ENCODE measurements around a stretch of chr19.

DNA sequence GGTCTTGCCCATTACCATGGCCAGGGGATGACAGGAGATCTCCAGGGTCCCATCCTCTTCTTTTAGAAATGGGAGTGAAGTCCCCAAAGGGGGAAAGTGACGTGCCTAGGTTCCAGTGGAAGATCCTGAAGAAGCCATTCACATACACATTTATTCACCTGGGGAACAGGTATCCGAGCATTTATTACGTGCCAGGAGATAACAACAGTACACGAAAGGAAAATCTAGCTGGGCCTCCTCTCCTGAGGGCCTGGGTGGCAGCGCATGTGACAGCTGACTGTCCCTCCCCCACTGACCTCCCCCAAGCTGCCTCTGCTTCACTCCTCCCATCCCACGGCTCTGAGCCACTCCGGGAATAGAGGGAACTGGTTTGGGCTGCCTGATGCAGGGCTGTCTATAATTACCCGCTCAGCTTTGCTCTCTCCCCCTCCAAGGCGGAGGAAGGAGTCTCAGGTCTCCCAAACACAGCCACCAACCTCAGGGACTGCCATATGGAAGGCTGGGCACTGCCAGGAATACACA, 8.0 kb downstream of the NAPA start:
- RRBS, 2 experiments = no CpG with 5 or more reads among the region's 9 CpGs

DNA sequence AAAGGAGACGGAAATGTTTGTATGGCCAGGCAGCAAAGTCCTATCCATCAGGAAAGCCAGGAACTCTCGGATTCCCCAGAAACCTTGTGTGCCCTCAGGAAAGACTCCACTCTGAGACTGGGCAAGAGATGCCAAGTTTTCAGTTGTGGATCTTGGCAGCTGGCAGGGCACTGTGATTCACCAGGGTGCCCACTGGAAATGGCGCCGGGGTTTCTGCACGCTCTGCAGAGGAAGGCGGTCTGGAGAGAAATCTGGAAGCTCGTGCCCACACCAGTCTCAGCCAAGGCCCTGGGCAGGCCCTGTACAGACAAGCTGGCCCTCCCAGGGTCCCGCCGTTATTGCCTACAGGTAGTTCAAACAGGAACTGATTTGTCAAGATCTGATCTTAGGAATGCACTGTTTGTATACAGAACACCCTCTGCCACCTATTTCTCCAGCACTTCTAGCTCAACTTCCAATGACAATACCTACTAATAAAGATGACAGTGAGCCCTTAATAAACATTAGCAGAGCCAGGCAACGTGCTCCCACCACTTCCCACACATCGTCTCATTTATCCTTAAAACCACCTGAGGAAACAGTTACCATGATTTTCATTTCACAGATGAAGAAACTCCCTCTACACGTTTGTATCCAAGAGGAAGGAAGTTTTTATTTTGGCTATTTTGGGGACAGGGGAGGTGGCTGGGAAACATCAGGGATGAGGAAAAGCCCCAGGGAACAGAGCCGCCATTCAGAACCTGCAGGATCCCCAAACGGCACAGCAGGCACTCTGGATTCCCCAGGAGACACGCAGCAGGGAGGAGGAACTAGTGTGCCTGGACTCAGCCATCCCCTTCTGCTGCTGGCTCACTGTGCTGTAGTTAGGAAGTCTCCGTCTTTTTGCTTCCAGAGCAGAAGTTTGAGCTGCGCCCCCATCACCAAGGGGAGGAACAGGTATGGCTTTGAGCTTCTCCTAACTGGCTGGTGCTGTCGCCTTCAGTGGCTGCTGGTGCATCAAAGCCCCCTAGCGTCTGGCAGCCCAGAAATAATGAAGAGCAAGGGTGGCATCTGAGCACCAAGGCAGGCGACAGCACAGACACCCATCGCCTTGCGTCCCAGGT, 4.6 kb downstream of the NAPA start:
- RRBS, 2 experiments = no CpG with 5 or more reads among the region's 22 CpGs

GRCh38 chr19:47609328-47609957, 509 bp downstream of the BICRA start:
- RRBS, 2 experiments = 1 to 7% methylated on average over 30 of the region's 53 CpGs

GRCh38 chr19:47613647-47614082, 4.7 kb downstream of the BICRA start:
- RRBS, 2 experiments = no CpG with 5 or more reads among the region's 6 CpGs

DNA sequence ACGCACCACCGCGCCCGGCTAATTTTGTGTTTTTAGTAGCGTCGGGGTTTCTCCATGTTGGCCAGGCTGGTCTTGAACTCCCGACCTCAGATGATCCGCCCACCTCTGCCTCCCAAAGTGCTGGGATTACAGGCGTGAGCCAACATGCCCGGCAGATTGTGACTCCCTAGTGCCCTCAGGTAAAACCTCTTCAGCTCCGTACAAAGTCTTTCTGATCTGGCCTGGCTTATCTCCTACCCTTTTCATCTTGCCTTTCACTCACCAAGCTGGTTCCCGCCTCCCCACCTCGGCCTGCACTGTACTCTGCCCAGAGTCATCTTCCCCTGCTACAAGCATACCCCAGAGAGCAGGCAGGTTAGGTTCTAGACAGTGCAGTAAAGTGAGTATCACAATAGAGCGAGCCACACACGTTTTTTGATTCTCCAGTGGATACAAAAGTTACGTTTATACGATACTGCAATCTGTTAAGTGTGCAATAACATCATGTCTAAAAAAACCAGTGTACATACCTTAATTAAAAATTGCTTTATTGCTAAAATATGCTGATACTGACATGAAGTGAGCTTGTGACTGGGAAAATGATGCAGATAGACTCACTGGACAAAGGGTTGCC, 15.2 kb downstream of the BICRA start:
- RRBS, 2 experiments = no CpG with 5 or more reads among the region's 17 CpGs

DNA sequence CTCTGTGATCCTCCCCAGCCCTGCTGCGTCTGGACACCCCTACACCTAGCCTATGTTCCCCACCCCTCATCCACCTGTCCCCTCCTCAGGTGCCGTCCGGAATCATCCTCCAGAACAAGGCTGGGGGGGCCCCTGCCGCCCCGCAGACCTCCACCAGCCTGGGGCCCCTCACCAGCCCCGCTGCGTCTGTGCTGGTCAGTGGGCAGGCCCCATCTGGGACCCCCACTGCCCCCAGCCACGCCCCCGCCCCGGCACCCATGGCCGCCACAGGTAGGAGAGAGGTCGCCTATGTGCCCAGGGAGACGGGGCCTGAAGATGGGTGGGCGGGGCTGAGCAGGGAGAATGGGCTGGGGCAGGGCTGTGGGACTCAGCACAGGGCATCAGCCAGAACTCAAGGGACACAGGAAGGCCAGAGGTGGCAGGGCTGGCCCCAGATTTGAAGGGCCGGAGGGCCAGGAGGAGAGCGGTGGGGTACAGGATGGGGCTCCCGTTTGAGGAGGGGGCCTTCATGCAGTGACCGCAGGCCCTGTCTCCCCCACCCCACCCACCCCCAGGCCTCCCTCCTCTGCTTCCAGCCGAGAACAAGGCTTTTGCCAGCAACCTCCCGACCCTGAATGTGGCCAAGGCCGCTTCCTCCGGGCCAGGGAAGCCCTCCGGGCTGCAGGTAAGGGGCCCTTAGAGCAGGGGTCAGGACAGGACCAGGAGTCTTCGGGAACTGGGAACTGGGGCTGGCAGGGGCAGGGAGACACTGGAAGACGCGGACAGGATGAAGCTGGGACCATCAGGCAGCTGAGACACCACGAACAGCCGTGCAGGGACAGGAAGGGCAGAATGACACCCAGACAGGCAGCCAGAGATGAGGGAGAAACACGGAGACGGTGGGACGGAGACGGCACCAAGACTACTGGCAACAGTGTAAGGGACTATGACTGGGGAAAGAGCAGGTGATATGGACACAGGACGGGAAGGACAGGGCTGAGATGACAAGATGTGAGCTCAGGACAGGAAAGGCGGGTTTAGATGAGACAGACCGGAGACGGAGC, 18.1 kb upstream of the EHD2 start:
- RRBS, 2 experiments = no CpG with 5 or more reads among the region's 36 CpGs

GRCh38 chr19:47723061-47723495, 9.9 kb downstream of the EHD2 start:
- RRBS, 2 experiments = no CpG with 5 or more reads among the region's 5 CpGs

- RRBS, 2 experiments = no CpG with 5 or more reads among the region's 16 CpGs
Measured at GRCh38 chr19:47728878-47729855, 15.9 kb downstream of the EHD2 start.

GRCh38 chr19:47750615-47751153, 5.3 kb downstream of the NOP53 start:
- RRBS, 2 experiments = no CpG with 5 or more reads among the region's 23 CpGs

GRCh38 chr19:47860735-47861329, 1.8 kb downstream of the TPRX2 start:
- RRBS, 2 experiments = 88 to 94% methylated on average over 4 to 6 of the region's 29 CpGs

- RRBS, 2 experiments = no CpG with 5 or more reads among the region's 9 CpGs
Measured at GRCh38 chr19:47865188-47865670, 6.2 kb downstream of the TPRX2 start.

DNA sequence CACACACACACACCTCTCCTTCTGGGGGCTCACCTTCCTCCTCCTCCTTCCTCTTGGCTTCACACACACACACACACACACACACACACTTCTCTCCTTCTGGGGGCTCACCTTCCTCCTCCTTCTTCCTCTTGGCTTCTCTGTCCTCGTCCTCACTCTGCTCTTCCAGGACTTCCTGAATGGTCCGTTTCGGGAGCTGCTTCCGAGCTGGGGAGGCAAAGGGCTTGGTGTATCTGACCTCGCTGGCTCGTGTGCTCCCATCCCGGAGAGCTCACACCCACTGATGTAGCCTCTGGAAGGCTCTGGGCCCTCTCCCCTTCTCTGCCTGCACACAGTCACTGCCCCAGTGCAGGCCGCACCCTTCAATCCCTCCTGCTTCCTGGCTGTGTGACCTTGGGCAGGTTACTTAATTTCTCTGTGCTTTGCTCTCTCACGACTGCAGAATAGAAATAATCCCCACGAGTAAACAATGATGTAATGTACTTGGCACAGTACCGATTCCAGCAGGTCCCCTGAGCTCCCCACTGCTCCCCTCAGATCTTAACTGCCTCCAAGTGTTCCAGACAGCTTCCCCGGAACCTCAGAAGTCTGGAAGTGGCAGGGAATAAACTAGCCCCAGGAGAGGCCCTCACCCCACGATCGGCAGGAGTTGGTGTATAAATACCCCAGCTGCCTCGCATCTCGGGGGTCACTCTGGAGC, 16.2 kb downstream of the LIG1 start:
- RRBS, 2 experiments = no CpG with 5 or more reads among the region's 16 CpGs

GRCh38 chr19:48169469-48169894, 662 bp downstream of the LIG1 start:
- RRBS, 2 experiments = 2 to 10% methylated on average over 4 of the region's 14 CpGs

GRCh38 chr19:48195022-48196361, 25.0 kb downstream of the ZSWIM9 start:
- RRBS, 2 experiments = 92 to 94% methylated on average over 16 of the region's 80 CpGs

GRCh38 chr19:48491971-48492372, 19.7 kb downstream of the LMTK3 start:
- RRBS, 2 experiments = no CpG with 5 or more reads among the region's 6 CpGs

DNA sequence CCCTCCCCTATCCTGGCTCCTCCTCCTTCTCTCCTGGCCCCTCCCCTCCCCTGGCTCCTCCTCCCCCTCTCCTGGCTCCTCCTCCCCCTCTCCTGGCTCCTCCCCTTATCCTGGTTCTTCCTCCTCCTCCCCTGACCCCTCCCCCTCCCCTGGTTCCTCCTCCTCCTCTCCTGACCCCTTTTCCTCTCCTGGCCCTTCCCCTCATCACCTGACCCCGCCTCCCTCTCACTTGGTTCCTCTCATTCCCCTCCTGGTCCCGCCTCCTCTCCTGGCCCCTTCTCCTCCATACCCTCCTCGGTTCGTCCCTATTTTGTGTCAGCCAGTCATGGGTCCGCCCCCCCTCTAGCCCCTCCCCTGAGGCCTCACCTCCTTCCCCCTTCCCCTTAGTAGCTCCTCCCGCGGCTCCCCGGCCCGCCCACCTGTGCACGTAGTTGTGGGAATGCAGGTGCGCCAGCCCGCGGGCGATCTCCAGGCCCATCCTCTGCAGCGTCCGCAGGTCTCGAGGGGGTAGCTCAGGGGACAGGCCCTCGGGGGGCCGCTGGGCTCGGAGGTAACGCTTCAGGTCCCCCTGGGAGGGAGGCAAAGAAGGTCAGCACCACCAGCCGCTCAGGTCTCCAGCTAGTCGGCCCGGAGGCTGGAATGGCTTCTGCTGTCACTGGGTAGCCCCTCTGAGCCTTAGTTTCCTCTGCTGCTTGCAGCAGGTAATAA, 9.5 kb downstream of the LMTK3 start:
- RRBS, 2 experiments = no CpG with 5 or more reads among the region's 24 CpGs

- RRBS, 2 experiments = no CpG with 5 or more reads among the region's 13 CpGs
Measured at GRCh38 chr19:48512952-48513313, 1.3 kb upstream of the LMTK3 start.

DNA sequence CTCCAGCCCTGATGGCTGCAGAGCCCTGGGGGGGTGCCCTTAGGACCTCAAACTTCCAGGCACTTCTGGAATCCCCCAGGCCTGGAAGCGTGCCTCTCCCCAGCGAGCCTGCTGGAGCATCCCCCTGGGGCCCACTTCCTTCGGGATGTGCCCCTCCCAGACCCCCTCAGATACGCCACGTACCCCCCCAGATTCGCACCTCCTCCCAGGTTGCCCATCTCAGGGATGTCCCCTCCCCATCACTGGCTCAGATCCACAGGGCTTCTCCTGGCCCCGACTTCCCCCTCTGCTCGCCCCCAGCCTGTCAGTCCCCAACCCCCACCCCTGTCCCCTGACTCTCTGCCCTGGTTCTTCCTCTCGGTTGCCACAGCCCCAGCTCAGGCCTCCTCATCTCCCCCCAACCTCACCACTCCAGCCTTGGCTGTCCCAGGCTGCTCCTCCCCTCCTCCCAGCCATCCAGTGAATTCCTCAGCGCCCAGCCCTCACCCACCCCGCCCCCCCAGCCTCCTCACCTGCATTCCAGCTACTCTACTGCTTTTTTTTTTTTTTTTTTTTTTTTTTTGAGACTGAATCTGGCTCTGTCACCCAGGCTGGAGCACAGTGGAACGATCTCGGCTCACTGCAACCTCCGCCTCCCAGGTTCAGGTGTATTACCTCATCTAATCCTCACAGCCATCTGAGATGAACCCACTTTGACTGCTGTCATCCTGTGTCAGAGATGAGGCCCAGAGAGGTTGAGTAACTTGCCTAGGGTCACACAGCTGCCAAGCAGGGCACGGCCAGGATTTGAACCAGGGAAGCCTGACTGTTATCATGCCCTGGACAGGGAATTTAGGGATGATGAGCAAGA, 2.4 kb downstream of the SULT2B1 start:
- RRBS, 2 experiments = no CpG with 5 or more reads among the region's 15 CpGs

DNA sequence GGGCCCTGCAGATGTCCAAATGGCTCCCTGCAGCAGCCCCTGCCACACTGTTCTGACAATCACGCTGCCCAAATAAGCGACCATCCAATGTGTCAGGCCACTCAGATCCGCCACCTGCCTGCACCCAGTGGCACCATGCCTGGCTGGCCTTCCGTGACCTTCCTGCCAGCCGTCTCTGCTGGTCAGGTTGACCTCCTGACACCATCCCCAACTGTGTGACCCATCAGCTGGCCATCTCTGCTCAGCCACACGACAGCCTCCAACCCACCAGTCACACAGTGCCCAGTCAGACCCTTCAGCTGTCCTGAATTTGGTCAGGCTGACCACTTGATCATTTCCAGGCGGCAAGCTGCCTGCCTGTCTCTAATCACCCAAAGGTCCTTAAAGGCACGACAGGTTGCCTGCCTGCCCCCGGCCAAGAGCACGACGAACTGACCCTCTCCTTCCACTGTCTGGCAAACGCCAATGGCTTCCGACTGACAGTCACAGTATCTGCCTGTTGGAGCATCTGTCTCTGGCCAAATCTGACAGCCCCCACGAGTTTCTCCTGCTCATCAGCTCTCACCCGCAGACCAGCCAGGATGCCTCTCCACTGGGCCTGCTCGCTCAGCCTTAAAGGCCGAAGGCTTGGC, 1.3 kb downstream of the FAM83E start:
- RRBS, 2 experiments = no CpG with 5 or more reads among the region's 17 CpGs

DNA sequence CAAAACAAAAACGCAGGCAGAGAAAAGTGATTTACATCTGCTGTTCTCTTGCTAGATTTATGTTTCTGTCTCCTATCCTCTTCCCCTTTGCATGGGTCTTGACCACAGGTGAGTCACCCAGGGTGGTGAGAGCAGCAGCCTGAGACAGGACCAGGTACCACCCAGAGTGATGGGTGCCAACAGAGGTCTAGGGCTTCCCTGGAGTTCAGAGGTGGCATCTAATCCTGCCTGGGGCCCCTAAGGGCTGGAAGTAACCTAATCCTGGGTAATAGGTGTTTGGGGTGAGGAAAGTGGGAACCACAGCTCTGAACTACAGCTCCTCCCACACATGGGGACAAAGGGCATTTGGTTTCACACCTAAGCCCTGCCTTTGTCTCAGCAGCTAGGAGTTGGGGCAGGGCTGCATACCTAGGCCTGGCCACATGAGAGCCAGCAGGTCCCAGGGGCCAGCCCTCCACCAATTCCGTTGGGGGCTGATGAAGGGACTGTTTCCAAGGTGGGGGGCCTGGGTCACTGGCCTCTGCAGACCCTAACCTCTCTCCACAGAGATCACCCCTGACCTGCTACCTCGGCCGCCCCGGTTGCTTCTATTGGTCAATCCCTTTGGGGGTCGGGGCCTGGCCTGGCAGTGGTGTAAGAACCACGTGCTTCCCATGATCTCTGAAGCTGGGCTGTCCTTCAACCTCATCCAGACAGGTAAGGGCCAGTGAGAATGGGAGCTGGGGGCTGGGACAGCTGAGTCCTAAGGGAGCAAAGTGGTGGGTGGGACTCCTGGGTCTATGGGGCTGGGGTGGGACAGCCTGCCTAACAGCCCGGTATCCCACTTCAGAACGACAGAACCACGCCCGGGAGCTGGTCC, 8.1 kb downstream of the SPHK2 start:
- RRBS, 2 experiments = no CpG with 5 or more reads among the region's 11 CpGs

Data from Panc1 (cell line).